Keratinocyte (primary cell): Measurements from ENCODE around the genes VILL, MYD88 and SLC22A13.

GRCh38 chr3:37229513-37230188 lies 13.4 kb upstream of the GOLGA4 start:
CAGE:
- cytosol, long polyA minus RNA, result no peak
- cytosol, long polyA plus RNA, result no peak
- long polyA plus RNA, result no peak
- nucleus, long polyA minus RNA, result no peak
- nucleus, long polyA plus RNA, result no peak

CAGE:
- cytosol, long polyA minus RNA, result no peak
- cytosol, long polyA plus RNA, result no peak
- long polyA plus RNA, result no peak
- nucleus, long polyA minus RNA, result no peak
- nucleus, long polyA plus RNA, result no peak
These were observed 1.3 kb downstream of the GOLGA4 start for GRCh38 chr3:37244430-37244666.

DNA sequence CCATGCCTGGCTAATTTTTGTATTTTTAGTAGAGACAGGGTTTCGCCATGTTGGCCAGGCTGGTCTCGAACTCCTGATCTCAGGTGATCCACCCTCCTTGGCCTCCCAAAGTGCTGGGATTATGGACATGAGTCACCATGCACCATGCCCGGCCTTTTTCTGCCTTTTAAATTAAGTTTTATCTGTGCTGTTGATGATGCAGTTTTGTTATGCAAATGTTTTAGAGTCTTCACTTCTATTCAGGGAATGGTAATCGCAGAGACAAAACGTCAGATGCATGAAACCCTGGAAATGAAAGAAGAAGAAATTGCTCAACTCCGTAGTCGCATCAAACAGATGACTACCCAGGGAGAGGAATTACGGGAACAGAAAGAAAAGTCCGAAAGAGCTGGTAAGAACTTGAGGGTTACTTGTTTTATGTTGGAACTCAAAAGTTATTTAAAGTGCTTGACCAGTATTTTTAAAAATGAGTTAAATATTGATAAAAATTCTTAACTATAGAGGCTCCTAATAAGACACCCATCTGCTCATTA lies 58.9 kb downstream of the GOLGA4 start:
CAGE:
- cytosol, long polyA minus RNA, result start-site peak on the plus strand centred at position 314 of the sequence, 116 bp wide, 174 reads
- cytosol, long polyA plus RNA, result no peak
- long polyA plus RNA, result no peak
- nucleus, long polyA minus RNA, result no peak
- nucleus, long polyA plus RNA, result no peak

DNA sequence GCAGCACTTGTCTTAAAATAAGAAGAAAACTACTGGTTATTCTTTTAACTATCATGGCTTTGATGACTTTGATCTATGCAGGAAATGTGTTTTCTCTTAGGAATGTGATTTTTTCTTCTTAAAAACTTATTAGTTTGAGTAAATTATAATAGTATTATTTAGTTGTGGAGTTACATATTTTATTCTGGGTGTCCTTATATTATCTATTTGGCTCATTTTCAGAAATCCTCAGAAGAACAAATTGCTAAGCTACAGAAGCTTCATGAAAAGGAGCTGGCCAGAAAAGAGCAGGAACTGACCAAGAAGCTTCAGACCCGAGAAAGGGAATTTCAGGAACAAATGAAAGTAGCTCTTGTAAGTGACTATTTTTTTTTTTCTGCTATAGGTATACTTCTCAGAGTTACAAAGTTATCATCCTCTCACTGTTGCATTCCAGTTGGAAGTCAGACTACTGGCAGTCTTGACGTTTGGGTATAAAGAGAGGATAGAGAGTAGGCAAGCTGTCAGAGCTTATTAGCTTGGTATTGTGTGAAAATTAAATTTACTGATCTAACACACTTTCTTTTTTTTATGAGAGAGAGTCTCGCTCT lies 75.9 kb downstream of the GOLGA4 start:
CAGE:
- cytosol, long polyA minus RNA, result no peak
- cytosol, long polyA plus RNA, result no peak
- long polyA plus RNA, result no peak
- nucleus, long polyA minus RNA, result no peak
- nucleus, long polyA plus RNA, result no peak

DNA sequence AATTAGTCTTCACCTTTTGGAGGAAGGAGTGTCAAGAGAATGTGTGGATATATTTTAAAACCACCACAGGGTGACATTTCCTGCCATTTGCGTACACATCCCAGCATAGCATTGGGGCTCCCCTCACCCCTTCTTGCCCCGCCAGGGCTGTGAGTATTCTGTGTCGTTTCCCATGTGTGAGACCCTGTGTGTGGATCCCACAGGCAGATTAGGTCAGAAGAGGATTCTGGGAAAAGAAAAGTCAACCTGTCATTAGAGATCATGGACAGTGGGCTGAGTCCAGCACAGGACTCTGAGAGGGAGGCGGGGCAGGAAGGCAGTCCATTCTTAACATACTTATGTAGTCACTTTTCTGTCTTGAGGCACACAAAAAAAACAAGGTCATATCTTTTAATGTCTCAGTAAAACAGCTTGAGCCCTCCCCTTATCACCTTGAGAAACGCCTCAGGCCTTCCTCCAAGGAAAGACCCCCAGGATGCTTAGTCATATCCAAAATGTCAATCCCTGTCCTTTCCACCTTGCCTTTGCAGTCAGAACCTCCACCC lies 9.8 kb upstream of the ITGA9 start:
CAGE:
- cytosol, long polyA minus RNA, result no peak
- cytosol, long polyA plus RNA, result no peak
- long polyA plus RNA, result no peak
- nucleus, long polyA minus RNA, result no peak
- nucleus, long polyA plus RNA, result no peak

DNA sequence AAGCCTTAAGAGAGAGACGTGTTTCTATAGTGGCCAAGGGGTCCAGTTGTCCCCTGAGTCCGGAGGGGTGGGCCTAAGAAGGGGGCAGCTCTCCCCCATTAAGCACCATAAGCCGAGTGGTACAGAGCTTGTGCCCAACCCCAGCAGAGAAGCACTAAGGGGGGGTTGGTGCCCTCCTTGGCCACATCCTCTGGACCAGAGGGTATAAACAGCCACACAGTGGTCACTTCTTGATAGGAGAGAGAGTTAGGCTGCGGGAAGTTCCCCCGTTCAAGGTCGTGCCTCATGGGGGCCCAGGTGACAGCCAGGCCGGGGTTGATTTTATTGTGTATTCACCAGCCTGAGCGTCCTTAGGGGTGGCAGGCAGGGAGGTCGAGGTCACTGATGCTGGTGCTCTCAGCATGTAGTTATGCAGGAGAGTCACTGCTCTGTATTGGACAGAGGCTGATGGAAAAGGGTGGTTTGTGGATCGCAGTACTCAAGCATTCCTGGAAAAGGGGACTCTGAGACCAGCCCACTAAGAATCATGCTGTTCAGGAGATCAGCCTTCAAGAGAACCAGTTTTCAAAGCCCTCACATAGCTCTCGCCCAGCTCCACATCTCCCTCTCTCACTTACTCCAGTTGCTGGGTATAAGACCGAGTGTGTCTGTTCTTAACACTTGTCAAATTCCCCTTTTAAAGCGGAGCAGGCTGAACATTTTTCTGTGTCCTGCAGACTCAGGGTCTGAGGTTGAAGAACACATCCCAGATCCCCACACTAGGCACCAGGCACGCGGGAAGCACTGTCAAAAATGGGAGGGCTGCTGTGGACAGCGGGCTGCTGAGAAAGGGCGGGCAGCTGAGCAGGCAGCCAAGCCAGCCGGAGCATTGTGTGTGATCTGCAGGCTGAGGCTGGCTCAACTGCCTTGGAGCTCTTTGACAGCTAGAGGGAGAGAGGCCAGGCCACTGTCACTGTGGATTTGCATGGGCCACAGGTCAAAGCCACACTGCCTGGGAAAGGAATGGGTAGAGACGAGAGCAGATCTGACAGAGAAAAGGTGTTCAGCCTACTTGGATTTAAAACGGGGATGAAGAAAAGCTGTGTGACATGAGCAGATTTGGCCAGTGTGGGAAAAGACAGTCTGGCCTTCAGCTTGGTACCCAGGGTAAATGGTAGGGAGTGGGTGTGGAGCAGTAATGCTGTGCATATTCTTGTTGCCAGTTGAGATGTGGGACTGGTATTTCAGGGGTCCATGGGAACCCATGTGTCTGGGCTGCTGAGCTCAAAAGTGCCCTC lies 1.8 kb downstream of the ITGA9 start:
CAGE:
- cytosol, long polyA minus RNA, result no peak
- cytosol, long polyA plus RNA, result no peak
- long polyA plus RNA, result no peak
- nucleus, long polyA minus RNA, result no peak
- nucleus, long polyA plus RNA, result no peak

DNA sequence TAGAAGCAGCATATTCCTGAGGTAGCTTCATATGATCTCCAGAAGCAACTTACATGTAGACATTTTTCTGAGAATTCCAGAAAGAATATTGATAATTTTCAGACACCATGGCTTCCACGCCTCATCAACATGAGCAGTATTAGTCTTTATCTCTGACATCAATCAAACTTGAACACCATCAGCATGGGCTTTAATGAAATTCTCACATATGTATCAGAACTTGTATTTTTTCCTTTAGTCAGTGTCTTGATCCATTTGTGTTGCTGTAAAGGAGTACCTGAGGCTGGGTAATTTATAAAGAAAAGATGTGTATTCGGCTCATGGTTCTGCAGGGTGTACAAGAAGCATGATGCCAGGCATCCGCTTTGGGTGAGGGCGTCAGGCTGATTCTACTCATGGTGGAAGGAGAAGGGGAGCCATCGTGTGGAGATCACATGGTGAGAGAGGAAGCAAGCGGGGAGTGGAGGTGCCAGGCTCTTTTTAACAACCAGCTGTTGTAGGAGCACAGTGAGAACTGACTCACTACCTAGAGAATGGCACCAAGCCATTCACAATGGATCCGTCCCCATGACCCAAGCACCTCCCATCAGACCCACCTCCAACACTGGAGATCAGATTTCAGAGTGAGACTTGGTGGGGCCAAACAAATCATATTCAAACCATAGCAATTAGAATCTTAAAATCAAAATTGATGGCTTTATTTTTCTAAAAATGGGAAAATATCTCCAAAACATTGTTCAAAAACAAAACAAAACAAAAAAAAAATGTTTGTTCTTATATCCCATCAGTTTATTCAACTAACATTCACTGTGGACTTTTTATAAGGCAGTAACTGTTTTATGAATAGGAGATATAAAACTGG lies 149.8 kb downstream of the ITGA9 start:
CAGE:
- cytosol, long polyA minus RNA, result no peak
- cytosol, long polyA plus RNA, result no peak
- long polyA plus RNA, result no peak
- nucleus, long polyA minus RNA, result no peak
- nucleus, long polyA plus RNA, result no peak

DNA sequence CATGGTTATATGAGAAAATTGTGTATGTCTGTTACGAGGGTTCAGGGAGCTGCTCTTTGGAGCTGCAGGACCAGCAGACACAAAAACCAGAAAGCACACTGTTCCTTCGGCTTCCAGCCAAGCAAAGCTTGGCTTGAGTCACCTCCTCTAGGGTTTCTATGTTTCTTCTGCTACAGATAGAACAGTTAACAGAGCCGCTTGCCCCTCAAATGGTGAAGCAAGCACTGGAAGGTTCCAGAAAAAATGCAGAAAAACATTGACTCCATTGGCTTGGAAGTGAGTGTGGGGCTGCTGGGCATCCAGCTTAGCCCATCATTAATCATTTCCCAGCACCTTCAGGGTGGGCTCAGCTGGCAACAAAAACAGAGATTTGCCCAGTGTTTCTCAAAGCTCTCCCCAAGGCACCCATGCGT lies 49.1 kb upstream of the CTDSPL start:
CAGE:
- cytosol, long polyA minus RNA, result no peak
- cytosol, long polyA plus RNA, result no peak
- long polyA plus RNA, result no peak
- nucleus, long polyA minus RNA, result no peak
- nucleus, long polyA plus RNA, result no peak

DNA sequence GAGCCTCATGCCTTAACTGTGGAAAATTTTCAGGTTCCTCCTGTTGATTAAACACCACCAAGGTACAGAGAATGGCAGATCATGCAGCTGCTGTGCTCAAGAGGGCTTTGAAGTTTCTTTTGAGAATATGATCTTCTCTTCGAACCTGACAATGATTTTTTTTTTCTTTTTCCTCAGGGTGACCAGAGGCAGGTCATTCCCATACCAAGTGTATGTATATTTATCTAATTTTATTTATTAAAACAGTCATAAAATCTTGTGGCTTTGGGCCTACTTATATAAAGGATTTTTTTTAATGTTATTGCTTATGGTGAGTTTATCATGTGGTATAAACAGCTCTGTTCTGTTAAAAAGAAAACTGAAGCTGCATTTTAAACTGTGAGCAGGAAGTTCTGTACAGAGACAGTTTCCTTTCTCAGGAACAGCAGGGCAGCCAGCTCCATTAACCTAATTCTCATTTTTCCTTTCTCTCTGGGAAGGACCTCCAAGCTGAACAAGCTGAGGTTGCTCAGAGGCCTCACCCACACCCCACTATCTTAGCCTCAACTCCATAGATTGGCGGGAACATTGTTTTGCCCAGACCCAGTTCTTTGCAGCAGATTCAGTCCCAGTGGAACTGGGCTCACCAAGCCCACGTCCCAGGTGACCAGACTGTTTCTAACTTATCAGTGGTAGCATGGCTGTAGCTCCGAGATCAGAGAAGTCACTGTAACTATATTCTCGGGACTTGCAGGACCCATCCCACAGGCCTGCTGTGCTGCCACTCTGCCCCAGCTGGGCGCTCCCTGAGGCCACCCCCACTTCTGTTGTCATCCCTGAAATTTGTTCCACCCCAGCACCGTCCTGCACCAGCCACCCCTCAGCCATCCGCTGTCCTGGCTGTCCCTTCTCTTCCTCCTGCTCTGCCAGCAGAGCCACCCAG lies 33.4 kb upstream of the VILL start:
CAGE:
- cytosol, long polyA minus RNA, result no peak
- cytosol, long polyA plus RNA, result no peak
- long polyA plus RNA, result no peak
- nucleus, long polyA minus RNA, result no peak
- nucleus, long polyA plus RNA, result no peak

GRCh38 chr3:37990585-37990956 lies at the start of gene VILL:
Gene VILL, plus strand, starts transcription at chr3:37990786.
CAGE:
- cytosol, long polyA minus RNA, result no peak
- cytosol, long polyA plus RNA, result no peak
- long polyA plus RNA, result no peak
- nucleus, long polyA minus RNA, result no peak
- nucleus, long polyA plus RNA, result no peak

GRCh38 chr3:37991867-37992595 lies 1.4 kb downstream of the VILL start:
CAGE:
- cytosol, long polyA minus RNA, result no peak
- cytosol, long polyA plus RNA, result no peak
- long polyA plus RNA, result no peak
- nucleus, long polyA minus RNA, result no peak
- nucleus, long polyA plus RNA, result no peak

GRCh38 chr3:38015510-38016172 lies 13.8 kb downstream of the PLCD1 start:
CAGE:
- cytosol, long polyA minus RNA, result no peak
- cytosol, long polyA plus RNA, result no peak
- long polyA plus RNA, result no peak
- nucleus, long polyA minus RNA, result no peak
- nucleus, long polyA plus RNA, result no peak

CAGE:
- cytosol, long polyA minus RNA, result no peak
- cytosol, long polyA plus RNA, result no peak
- long polyA plus RNA, result no peak
- nucleus, long polyA minus RNA, result no peak
- nucleus, long polyA plus RNA, result no peak
These were observed 40.5 kb downstream of the ACAA1 start for GRCh38 chr3:38096496-38096695.

DNA sequence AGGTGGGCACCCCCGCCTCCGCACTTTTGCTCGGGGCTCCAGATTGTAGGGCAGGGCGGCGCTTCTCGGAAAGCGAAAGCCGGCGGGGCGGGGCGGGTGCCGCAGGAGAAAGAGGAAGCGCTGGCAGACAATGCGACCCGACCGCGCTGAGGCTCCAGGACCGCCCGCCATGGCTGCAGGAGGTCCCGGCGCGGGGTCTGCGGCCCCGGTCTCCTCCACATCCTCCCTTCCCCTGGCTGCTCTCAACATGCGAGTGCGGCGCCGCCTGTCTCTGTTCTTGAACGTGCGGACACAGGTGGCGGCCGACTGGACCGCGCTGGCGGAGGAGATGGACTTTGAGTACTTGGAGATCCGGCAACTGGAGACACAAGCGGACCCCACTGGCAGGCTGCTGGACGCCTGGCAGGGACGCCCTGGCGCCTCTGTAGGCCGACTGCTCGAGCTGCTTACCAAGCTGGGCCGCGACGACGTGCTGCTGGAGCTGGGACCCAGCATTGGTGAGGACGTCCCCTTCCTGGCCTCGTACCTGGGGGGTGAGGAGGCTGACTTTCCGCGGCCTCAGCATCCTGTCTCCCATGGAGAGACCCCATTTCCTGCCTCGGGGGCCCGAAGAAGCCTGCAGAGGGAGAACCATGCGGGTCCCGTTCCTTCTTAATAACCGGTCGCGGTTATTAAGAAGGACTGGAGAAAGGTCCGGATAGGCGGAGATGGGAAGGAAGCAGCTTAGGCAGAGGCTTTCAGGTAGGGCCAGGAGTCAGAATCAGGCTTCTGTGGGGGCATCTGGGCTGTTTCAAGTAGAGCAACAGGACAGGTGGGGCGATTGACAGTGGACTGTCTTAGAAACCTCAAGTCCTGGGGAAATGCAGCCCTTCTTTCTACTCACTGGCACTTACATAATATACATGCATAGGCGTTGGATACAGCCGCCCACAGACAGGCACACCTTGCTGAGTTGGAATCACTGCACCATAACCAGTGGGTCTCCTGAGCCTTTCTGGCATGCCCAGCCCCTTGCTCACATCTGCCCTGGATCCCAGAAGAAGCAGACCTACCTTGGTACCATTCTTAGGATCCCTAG lies at the start of gene MYD88:
Gene MYD88, plus strand, starts transcription at position 130 of the 1,078 bp plus-strand sequence.
CAGE:
- cytosol, long polyA minus RNA, result start-site peak on the plus strand centred at position 126 of the sequence, 33 bp wide, 108 reads
- cytosol, long polyA plus RNA, result start-site peak on the plus strand centred at position 133 of the sequence, 62 bp wide, 572 and 116 reads in 2 replicates
- long polyA plus RNA, result start-site peak on the plus strand centred at position 127 of the sequence, 50 bp wide, 947 and 882 reads in 2 replicates
- nucleus, long polyA minus RNA, result no peak
- nucleus, long polyA plus RNA, result start-site peak on the plus strand centred at position 149 of the sequence, 46 bp wide, 373 and 330 reads in 2 replicates

GRCh38 chr3:38221173-38221853 lies 44.3 kb upstream of the SLC22A13 start:
CAGE:
- cytosol, long polyA minus RNA, result no peak
- cytosol, long polyA plus RNA, result no peak
- long polyA plus RNA, result no peak
- nucleus, long polyA minus RNA, result no peak
- nucleus, long polyA plus RNA, result no peak

DNA sequence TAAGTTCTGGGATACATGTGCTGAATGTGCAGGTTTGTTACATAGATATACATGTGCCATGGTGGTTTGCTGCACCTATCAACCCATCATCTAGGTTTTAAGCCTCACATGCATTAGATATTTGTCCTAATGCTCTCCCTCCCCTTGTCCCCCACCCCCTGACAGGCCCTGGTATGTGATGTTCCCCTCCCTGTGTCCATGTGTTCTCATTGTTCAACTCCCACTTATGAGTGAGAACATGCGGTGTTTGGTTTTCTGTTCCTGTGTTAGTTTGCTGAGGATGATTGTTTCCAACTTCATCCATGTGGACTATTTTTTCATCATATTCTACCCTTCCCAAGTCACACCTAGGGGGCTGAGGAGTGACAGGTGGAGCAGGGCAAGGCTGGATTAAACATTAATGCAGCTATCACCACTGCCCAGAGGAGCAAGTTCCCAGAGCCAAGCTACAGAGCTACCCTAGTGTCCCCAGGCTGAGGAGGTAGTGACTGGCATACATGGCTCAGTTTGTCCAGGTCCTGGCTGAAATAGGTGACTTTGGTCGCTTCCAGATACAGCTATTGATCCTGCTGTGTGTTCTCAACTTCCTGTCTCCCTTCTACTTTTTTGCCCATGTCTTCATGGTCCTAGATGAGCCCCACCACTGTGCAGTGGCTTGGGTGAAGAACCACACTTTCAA lies at the start of gene SLC22A13:
Gene SLC22A13, plus strand, starts transcription at position 449 of the 679 bp plus-strand sequence.
CAGE:
- cytosol, long polyA minus RNA, result no peak
- cytosol, long polyA plus RNA, result no peak
- long polyA plus RNA, result no peak
- nucleus, long polyA minus RNA, result no peak
- nucleus, long polyA plus RNA, result no peak

CAGE:
- cytosol, long polyA minus RNA, result no peak
- cytosol, long polyA plus RNA, result no peak
- long polyA plus RNA, result no peak
- nucleus, long polyA minus RNA, result no peak
- nucleus, long polyA plus RNA, result no peak
These were observed 853 bp downstream of the XYLB start for GRCh38 chr3:38347398-38347878.

GRCh38 chr3:38455853-38456150 lies 2.1 kb downstream of the ACVR2B start:
CAGE:
- cytosol, long polyA minus RNA, result no peak
- cytosol, long polyA plus RNA, result no peak
- long polyA plus RNA, result no peak
- nucleus, long polyA minus RNA, result no peak
- nucleus, long polyA plus RNA, result no peak

DNA sequence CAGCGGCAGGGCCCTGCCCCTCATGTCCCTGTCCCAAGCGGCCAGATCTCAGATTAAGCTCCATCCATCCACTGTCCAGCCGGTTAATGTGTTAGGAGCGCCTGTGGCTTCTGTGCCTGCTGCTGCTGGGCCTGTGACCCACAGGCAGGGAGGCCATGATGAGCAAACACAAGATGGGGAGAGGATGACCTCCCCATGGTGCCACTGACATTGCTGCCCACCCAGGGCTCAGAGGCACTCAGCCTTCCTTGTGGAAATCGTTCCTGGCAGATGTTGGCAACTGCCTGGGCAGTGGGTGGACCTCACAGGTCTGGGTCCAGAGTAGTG lies 38.6 kb downstream of the SCN5A start:
CAGE:
- cytosol, long polyA minus RNA, result no peak
- cytosol, long polyA plus RNA, result no peak
- long polyA plus RNA, result no peak
- nucleus, long polyA minus RNA, result no peak
- nucleus, long polyA plus RNA, result no peak

DNA sequence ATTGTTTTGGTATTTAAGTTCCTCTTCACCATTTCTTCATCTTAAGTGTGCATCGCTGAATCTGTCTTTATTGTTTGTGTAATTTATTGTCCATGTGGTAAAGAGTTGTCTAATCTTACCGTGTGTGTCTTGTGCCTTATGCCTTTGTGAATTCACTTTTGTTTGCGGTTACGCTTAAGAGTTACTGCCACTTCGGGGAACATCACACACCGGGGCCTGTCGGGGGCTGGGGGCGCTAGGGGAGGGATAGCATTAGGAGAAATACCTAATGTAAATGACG lies 773 bp downstream of the WDR48 start:
CAGE:
- cytosol, long polyA minus RNA, result no peak
- cytosol, long polyA plus RNA, result no peak
- long polyA plus RNA, result no peak
- nucleus, long polyA minus RNA, result no peak
- nucleus, long polyA plus RNA, result no peak